HL-60 (cell line): ENCODE data around the genes PLXDC1, STARD3, ZPBP2 and THRA.

DNA sequence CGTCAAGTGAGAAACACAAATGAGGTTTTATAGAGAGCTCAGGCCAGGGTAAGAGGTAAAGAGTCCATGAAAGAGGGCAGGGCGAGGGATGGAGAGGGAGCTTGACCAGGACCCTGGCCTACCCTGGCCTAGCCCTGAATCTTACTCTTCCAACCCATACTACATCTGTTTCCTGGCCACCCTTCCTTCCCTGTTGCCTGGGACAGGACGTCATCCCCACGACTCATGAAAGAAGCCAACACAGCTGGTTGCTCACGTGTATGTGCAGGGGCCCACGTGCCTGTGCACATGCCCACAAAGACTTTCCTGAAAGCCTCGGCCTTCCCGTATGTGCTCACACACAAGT lies 7.2 kb downstream of the PLXDC1 start:
- RRBS = no CpG with 5 or more reads among the region's 8 CpGs

DNA sequence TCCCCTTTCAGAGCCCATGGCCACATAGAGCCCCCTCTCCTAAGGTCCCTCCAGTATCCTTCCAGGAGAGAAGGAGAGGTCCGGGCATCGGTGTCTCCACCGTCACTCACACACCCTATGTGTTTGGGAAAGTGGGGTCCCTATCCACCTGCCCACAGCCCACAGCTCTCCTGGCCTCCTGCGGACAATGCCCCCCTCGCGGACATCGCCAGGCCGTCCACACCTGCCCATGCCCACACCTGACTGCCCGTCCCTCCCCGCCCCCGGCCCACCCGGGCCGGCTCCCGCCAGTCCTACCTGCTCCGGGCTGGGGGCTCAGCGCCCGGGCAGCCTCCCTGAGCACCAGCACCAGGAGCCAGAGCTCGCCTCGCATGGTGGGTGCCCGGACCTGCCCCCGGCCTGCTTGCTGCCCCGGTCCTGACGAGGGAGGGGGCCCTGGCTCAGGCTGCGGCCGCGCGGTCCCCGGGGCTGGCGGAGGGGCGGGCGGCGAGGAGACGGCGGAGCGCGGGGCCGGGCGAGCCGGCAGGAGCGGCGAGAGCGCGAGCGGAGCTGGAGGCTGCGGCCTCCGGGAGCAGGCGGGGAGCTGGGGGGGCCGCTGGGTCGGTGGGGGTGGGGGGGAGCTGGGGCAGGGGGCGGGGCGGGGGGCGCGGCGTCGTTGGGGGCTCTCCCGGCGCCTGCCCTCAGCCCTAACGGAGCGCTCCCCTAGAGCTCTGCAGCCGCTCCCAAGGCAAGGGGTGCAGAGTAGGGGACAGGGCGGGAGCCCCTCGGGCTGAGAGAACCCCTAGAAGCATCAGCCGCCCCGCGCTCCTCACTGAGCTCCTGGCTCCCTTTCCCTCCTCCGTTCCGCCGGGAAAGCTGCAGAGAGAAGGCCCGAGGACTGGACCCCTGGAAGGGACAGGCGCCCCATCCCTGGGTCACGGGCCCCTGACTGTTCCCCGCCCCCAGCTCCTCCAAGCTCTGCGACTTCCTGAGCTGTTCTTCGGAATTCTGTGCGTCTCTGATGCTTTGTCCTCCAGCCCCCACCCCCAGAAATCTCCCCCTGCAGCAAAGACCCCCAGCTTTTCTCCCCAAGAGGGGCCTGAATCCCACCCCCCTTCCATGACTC lies at the start of gene PLXDC1:
Gene PLXDC1, minus strand, starts transcription at position 573 of the 1,105 bp plus-strand sequence.
- RRBS = 4% methylated on average over 34 of the region's 75 CpGs

DNA sequence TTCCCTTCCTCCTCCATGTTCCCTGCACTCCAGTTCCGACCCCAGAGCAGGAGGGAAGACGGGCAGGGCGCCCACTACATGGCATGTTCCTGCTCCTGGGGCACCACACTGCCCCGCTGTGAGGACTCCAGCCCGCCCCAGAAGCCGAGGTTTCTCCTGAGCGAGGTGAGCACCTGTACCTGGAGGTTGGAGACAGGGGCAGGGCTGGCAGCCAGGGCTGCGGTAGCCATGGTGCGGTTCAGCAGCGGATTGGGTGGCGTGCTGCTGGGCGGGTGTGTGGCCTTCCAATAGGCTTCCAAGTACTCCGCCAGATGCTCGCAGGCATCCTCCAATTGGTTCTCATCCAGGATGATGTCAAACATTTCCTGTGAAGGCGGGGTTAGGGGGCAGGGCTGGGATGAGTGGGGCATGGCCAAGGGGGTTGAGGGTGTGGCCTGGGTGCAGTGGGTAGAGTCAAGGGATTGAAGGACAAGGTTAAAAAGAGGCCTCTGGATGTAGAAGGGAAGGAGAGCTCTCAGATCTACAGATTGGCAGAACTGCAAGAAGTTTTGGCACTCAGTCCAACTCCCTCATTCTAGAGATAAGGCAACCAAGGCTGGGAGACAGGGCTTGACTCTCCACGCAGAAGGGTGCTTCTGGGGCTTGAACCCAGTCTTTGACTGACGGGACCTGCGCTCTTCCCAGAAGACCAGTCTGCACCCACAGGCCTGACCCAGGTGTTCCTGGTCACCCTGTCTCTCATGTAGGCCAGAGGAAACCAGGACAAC lies 11.4 kb upstream of the ARL5C start:
- RRBS = no CpG with 5 or more reads among the region's 18 CpGs

GRCh38 chr17:39282545-39283059 lies 56.9 kb upstream of the STAC2 start:
- RRBS = no CpG with 5 or more reads among the region's 6 CpGs

DNA sequence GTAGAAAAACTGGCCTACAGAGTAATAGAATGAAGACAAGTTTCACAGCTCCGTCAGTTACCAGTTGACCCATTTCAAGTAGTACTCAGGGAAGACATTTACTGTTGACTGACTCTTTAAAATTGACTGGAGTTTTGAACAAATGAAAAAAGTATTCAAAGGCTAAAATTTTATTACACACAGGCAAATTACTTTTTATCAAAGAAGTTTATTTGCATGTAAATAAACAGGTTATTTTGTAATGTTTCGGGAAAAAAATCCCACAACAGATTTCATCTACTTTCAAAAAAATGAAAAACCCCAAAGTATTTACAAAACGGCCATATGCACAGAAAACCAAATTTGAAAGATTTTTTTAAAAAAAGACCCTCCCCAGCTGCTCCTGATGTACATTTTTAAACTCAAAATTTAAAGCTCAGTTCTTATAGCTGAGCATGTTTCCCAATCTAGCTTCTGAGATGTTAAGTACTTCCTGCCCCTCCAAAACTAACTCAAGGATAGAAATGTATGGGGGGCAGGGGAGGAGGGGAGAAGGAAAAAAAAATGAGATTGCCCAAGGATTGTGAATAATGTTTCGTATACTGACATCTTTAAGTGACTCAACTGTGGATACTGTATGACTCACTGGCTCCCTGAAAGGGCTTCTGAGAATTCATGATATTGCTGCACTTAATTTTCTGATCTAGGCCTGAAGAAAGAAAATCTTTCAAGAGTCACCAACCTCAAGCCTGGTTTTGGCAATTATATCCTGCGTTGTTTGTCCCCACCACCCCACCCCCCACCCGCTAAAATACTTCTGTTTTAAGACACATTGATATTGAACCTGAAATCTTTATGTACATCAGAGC lies 2.9 kb upstream of the FBXL20 start:
- RRBS = no CpG with 5 or more reads among the region's 6 CpGs

- RRBS = 3% methylated on average over 6 of the region's 38 CpGs
Observed at GRCh38 chr17:39461615-39462257, 450 bp downstream of the CDK12 start.

GRCh38 chr17:39633078-39633525 lies 3.8 kb upstream of the STARD3 start:
- RRBS = 97% methylated on average over 3 of the region's 8 CpGs

DNA sequence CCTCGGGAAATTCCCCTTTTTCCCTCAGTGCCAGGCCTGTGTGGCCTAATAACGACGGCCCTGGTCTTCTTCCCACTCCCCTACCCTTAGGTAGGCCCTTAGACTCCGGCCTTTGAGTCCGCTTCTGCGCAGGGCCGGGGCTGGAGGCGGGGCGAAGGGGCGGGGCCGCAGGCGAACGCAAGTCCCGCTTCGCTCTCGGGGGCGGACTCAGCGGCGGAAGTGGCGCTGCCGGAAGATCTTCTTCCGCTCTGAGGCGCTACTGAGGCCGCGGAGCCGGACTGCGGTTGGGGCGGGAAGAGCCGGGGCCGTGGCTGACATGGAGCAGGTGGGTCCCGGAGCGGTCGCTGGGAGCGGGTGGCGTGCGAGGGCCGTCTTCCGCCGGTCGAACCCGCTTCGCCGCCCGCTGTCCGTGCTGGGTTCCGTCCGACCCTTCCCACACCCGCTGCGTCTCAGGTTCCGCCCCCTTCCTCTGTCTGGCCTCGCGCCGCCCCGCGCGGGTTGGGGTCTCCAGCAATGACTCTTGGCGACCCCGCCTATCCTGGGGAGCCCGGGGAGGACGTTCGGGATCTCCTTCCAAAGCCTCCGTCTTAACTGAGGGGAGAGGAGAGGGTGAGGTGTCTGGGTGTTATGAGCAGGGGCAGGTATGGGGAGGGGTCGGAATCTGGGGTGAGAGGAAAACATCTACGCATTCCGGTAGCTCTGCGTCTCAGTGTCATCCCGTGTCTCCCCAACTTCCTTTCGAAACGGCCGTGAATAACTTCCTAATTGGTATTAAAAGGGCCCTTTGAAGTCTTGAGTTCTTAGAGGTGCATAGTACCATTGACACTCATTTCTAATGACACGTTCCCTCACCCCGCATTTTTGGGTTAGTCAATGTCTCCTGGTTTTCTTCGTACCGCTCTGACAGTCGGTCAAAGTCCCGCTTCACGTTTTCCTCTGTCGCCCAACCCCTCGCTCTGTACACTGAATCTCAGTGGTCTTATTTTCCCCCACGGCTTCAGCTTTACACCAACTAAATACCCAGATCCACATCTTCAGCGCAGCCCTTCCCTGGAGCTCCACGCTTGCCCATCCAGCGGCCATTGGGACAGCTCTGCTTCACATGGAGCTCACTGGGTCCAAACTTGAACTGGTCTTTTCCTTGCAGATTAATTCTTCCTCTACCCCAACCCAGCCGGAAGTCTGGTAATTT lies at the start of gene STARD3:
Gene STARD3, plus strand, starts transcription at position 238 of the 1,192 bp plus-strand sequence.
- RRBS = 2% methylated on average over 22 of the region's 84 CpGs

DNA sequence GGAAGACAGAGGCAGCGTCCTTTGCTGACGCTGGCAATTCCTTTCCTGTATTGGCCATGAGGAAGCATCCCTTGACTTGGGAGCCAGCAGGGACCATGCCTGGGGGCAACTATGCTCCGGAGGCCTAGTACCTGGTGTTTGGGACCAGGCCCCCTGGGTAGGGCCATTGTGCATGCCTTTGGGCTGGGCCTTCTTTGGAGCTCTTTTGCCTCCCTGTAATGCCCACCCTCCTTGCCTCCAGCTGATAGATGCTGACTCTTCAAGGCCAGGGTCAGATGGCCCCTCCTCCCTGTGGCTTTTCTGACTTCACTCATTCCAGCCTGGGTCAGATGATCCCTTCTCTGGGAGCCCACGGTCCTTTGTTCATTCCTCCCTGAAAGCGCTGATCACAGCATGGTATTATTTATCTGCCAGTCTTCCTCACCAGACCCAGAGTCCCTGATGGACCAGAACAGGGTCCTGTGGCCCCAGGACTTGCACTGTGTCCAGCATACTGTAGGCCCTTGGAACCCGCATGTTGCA lies 2.7 kb downstream of the STARD3 start:
- RRBS = no CpG with 5 or more reads among the region's 6 CpGs

DNA sequence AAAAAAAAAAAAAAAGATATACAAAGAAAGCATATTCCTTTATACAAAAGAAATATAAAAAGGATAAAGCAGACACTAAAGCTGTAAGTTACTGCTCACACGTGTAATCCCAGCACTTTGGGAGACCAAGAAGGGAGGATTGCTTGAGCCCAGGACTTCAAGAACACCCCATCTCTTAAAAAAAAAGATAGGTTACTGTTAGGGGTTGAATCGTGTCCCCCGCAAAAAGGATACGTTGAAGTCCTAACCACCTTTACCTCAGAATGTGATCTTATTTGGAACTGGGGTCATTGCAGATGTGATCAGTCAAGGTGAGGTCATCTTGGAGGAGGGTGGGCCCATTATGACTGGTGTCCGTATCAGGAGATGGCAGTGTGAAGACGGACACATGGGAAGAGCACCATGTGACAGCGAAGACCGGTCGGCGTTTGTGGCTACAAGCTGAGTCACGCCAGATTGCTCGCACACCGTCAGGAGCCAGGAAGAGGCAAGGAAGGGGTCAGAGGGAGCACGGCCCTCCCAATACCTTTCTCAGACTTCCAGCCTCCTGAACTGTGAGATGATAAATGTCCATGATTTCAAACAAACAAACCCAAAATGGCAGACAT lies 13.0 kb downstream of the STARD3 start:
- RRBS = no CpG with 5 or more reads among the region's 14 CpGs

- RRBS = no CpG with 5 or more reads among the region's 3 CpGs
Observed at GRCh38 chr17:39664662-39665098, 469 bp upstream of the TCAP start.

DNA sequence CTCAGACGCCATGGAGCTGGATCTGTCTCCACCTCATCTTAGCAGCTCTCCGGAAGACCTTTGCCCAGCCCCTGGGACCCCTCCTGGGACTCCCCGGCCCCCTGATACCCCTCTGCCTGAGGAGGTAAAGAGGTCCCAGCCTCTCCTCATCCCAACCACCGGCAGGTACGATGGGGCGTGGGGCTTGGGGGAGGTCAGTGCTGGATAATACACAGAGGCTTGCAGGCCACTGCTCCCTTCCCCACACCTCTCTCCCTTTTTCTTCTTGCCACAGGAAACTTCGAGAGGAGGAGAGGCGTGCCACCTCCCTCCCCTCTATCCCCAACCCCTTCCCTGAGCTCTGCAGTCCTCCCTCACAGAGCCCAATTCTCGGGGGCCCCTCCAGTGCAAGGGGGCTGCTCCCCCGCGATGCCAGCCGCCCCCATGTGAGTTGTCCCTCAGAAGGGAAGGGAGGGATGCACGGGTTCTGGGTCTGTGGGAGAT lies 4.6 kb downstream of the GRB7 start:
- RRBS = 67% methylated on average over 3 of the region's 13 CpGs

DNA sequence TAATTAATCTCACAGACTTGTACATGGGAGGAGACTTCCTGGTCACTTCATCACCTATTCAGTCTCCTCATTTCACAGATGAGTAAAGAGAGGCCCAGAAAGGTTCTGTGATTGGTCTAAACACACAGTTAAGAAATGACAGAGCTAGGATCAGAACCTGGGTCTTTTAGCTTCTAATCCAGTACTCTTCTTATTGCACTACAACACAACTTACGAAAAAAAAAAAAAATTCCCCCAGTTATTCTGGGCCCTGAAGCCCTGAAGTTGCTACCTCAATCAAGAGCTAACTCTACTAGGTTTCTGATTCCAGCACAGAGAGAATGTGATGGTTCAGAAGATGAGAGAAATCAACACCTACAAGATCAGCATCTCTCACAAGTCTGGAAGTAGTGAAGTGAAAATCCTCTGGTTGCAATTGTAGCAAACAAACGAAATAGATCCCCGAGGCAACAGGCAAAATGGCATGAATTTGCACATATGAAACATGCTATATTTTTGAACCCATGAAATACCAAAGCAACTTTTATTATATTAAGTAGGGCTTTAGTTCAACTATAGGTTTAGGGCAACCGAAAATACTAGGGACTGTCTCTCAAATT lies 37.4 kb downstream of the GRB7 start:
- RRBS = no CpG with 5 or more reads among the region's 4 CpGs

GRCh38 chr17:39777634-39778375 lies 40.1 kb downstream of the GRB7 start:
- RRBS = no CpG with 5 or more reads among the region's 11 CpGs

DNA sequence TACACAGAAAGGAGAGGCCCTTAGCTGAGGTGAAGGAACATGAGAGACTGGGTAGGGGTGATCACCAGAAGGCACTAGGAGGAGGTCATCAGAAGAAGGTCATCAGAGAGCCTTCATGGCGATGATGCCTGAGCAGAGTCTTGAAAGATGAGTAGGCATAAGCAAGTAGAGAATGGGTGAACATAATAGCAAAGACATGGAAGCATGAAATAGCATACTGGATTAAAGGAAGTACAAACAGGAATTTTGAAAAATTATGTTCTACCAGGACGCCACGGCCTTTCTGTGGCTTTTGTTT lies 2.9 kb downstream of the IKZF3 start:
- RRBS = no CpG with 5 or more reads among the region's 3 CpGs

GRCh38 chr17:39867496-39868793 lies at the start of gene ZPBP2:
Gene ZPBP2, plus strand, starts transcription at chr17:39868202.
- RRBS = 85% methylated on average over 8 of the region's 93 CpGs

GRCh38 chr17:39970113-39970564 lies 7.3 kb downstream of the GSDMA start:
- RRBS = no CpG with 5 or more reads among the region's 3 CpGs

DNA sequence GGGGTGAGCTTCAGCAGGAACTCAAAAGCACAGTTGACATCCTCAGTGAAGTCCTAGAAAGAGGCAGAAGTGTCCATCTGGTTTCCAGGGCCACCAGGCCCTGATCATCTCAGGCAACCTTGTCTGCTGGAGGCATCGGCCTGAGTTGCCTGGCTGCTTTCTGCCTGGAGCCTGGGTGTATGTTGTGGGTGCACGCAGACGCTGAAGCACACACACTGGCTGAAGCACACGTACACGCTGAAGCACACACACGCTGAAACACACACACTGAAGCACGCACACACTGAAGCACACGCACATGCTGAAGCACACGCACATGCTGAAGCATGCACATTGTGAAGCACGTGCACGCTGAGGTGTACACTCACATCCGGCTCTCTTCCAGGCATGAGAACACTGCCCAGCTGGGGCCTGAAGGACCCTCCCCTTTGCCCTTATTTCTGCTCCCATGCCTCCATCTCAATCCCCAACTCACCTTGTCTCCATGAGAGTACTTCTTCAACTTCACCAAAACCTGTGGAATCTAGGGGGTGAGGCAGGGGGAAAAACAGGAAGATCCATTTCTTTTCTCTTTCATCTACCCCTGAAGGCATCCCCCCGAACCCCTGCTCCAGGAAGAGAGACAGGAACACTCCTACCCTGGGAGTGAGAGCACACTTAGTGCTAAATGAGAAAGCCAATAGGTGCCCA lies 16.5 kb downstream of the CSF3 start:
- RRBS = no CpG with 5 or more reads among the region's 13 CpGs

DNA sequence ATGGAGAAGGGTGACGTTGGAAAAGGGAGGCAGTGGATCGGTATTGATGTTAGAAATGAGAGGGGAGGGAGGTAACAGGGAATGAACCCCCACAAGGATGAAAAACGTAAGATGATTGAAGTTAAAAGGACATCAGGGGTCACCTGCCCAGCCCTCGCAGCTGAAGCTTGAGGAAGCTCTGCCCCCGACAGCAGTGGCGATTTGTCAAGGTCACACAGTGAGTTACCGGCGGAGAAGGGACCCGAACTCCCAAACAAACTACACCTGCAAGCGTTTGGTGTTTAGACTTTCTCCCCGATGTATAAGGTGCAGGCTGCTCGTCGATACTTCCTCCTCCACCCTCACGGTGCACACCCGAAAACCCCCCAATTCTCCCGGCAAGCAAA lies 529 bp upstream of the THRA start:
- RRBS = no CpG with 5 or more reads among the region's 16 CpGs

DNA sequence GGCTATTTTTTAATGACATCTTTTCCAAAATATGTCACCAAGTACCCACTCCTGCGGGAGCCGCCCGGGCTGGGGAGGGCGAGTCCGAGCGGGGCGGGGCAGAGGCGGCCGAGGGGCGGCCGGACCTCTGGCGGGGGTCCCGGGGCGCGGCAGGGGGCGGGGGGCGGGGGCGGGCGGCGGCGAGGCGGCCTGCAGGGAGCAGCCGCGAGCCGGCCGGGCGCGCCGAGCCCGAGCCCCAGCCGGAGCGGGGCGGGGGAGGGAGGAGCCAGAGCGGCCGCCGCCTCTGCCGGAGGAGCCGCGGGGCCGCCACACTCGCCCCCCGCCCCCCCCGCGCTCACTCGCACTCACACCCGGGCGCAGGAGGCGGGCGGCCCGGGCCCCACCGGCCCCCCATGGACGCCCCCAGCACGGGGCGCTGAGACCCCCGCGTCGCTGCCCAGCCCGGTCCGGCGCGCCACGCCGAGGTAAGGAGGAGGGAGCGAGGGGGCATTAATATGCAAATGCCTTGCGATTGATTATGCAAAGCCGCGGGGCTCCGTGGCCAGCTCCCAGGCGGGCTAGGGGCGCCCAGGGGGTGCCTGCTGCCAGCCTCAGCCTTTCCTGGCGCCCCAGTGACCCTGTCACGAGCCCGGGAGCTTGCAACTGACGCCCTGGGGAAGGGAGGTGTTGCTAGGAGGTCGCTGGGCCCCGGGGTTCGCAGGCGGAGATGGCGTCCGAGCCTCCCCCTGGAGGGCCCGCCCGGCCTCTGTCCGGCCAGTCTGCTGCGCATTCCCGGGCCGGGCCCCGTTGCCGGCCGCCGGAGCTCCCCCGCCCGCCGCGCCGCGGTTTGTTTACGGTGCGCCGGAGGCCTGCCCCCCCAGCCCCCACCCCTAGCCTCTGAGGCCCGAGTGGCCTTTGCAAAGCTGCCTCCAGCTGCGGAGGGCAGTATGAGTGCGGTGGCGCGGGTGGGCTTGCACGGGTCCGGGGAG lies at the start of gene THRA:
Gene THRA, plus strand, starts transcription at position 337 of the 968 bp plus-strand sequence.
- RRBS = 3% methylated on average over 64 of the region's 106 CpGs